ENCODE measurements around the genes C1orf198 and FAM89A.

GRCh38 chr1:230727041-230727639 lies 13.2 kb upstream of the AGT start:
- PRO-cap, result no peak
- RAMPAGE, long total RNA, result no peak

- PRO-cap, result no peak
- RAMPAGE, long total RNA, result no peak
- RRBS, result no CpG with 5 or more reads among the region's 6 CpGs
These were observed 3.9 kb downstream of the CAPN9 start for GRCh38 chr1:230751064-230751605.

DNA sequence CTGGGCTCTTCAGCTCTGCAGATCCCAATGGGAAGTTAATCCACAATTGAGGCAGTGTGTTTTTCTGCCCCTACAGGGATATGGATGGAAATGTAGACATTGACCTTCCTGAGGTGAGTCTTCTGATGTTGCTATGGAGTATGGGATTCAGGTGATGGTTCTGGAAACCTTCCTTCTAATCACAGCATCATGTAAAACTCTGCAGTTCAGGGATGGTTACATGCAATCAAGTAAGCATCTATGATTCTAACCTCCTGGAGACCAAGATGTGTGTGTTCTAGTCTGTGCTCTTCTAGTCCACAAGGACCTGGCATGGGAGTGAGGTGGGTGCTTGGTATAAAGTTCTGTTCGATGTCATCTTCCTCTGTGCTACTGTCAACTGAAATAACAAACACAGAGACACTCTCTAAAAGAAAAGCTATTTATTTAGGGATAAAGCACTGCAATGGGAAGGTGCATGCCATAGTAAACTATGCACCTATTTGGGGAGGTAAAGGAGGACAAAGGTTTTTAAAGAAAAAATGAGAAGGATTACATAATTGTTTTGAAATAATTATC lies 38.8 kb downstream of the CAPN9 start:
- PRO-cap, result no peak
- RAMPAGE, long total RNA, result no peak
- RRBS, result no CpG with 5 or more reads among the region's 1 CpG

DNA sequence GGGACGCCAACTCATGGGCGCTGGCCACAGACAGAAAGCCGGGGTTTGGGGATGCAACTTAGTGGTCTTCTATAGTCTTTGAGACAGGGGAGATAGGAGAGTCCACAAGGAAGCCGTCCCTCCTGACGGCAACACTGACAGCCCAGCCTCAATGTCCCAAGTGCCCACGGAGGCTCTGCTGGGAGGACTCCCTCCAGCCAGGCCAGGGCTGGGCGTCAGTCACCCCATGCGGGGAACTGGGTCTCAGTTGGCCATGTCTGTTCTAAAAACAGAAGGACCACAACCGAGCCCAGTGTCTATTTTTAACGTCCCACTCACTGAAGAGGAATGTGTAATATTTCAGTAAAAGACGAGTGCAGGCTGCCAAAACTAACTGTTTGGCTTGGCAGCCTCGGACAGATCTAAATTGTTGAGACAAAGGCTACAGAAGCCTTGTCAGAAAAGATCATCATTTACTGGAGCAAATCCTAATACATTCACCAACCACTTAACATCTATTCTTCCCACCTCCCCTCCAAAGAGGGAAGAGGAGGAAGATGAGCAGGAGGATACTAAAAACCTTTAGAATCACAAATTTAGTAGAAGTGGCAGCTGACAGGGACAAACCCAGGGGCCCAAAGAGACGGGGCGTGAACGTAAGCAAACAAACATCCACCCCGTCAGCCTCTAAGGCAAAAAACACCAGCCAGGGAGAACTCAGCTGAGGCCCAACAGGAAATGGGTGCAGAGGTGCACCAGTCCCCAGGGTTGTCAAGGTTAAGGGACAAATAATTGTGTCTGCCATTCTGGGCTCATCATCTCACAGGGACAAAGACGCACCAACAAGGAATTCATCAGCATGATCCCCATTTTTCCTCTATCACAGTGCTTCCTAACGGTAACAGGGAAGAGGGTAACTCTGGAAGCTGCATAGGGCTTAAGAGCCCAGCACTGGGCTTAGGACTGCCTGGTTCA lies 18.7 kb downstream of the C1orf198 start:
- PRO-cap, result no peak
- RAMPAGE, long total RNA, result no peak
- RRBS, result no CpG with 5 or more reads among the region's 18 CpGs

DNA sequence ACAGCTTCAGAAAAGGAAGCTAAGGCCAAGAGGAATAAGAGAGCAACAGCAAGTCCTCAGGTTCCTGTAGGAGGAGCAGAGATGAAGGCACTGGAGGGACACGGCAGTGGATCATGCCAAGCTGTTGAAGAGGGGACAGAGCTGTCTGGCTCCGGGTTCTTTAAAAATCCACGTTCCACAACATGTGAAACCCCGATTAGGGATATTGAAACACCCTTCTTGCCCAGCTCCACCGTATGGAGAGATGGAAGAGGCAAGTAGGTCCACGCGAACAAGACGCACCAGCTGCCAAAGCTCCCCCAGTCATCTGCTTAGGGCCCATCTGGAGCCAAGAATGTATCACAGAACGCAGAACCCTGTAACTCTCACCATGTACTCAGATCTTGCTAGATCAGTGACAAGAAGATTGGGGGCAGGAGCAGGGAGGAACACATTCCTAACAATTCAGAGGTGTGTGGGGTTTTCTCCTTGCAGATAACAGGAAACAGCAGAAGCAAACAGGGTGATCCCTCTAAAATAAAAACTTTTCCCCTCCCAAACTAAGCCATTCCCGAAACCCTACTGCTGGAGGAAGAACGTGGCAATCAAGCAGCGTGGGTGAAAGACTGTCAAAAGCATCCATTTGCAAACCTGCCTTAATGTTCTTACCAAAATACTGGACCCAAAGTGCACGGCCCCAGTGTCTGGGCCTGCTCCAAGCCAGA lies 3.8 kb downstream of the C1orf198 start:
- PRO-cap, result no peak
- RAMPAGE, long total RNA, result no peak
- RRBS, result no CpG with 5 or more reads among the region's 13 CpGs

DNA sequence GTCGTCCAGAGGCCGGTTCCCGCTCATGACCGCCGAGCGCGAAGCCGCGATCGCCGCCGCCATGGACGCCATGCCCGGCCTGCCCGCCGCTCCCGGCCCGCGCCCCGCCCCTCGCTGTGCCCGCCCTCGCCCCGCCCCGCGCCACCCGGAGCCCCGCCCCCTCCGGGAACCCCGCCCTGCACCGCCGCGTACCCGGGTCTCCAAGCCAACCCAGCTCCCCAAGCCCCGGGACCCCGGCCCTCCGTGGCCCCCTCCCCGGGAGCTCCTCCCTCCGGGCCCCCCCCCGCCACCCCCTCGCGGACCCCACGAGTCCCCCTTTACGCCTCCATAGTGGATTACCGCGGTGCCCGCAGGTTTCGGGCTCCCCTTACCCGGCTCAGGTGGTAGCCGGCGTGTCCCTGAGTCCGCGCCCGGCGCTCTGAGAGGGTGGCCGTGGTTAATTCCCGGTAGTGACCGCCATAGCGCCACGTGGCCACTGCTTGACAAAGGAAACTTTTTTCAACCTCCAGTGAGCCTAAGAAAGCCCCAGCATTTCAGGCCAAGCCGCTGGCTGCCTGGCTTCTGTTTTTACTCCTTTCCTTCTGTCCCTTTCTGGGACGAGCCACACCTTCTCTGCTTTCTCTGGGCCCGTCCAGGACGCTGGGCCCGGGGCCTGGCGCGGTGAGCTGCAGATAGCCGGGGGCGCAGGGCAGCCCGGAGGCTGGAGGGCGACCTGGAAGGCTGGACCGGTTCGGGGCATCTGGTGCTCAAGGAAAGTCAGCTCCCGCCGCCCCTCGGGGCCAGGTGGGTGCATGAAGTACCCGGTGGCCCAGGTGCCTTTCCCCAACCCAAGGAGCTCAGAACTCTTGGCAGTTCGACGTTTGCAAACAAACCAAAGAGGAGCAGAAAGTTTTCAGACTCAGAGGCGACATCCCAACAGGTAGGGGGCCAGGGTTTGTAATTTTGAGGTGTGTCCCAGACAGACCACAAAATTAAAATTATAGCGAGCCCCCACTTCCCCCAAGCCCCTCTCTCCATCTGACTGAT lies at the start of gene C1orf198:
Gene C1orf198, minus strand, starts transcription at position 81 of the 1,026 bp plus-strand sequence.
- PRO-cap, result bidirectional peak, plus-strand start at position 179 of the sequence, minus-strand start at position 81 of the sequence; bidirectional peak, plus-strand start at position 670 of the sequence, minus-strand start at position 420 of the sequence
- RAMPAGE, long total RNA, result no peak
- RRBS, result 2% methylated on average over 39 of the region's 81 CpGs

- PRO-cap, result no peak
- RAMPAGE, long total RNA, result no peak
- RRBS, result no CpG with 5 or more reads among the region's 11 CpGs
These were observed 42.0 kb upstream of the C1orf198 start for GRCh38 chr1:230910190-230910895.

GRCh38 chr1:230938948-230939525 lies 39.6 kb downstream of the TTC13 start:
- PRO-cap, result no peak
- RAMPAGE, long total RNA, result no peak
- RRBS, result no CpG with 5 or more reads among the region's 2 CpGs

- PRO-cap, result no peak
- RAMPAGE, long total RNA, result no peak
- RRBS, result no CpG with 5 or more reads among the region's 3 CpGs
These were observed 33.6 kb downstream of the TTC13 start for GRCh38 chr1:230945070-230945455.

- PRO-cap, result bidirectional peak, plus-strand start at chr1:231040345, minus-strand start at chr1:231040236
- RAMPAGE, long total RNA, result no peak
- RRBS, result 3% methylated on average over 18 of the region's 69 CpGs
These were observed at the start of gene FAM89A for GRCh38 chr1:231040032-231040568. Gene FAM89A, minus strand, starts transcription at chr1:231040254.

- PRO-cap, result no peak
- RAMPAGE, long total RNA, result no peak
- RRBS, result no CpG with 5 or more reads among the region's 21 CpGs
These were observed 539 bp downstream of the C1orf131 start for GRCh38 chr1:231240281-231240990.

DNA sequence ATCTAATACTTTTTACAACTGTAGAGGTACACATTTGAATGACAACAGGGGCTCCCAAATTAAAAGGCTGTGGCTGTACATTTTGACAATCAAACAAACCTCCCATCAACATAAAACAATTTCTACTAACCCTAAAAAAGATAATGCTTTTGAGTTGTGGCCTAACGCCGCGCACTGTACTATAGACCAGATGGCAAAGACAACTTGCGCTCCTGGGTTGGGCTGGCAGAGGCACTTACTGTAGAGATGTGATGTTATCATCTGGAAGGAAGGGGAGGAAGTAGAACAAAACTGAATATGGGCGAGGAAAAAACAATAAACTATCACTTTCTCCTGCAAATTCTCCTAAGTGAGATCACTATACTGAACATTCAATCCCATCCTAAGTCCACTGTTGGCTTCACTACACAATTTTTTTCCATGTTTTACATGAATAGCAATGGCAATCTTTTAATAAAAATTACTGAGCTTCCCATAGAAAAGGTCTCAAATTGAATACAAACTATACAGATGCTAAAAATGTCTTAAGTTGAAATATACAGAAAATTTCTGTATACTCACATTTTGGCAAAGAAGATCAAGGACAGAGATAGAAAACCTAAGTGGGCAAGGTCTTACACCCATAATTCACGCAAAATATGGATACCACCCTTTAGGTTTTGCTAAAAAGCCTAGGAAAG lies 26.2 kb downstream of the SPRTN start:
- PRO-cap, result no peak
- RAMPAGE, long total RNA, result no peak
- RRBS, result no CpG with 5 or more reads among the region's 6 CpGs

DNA sequence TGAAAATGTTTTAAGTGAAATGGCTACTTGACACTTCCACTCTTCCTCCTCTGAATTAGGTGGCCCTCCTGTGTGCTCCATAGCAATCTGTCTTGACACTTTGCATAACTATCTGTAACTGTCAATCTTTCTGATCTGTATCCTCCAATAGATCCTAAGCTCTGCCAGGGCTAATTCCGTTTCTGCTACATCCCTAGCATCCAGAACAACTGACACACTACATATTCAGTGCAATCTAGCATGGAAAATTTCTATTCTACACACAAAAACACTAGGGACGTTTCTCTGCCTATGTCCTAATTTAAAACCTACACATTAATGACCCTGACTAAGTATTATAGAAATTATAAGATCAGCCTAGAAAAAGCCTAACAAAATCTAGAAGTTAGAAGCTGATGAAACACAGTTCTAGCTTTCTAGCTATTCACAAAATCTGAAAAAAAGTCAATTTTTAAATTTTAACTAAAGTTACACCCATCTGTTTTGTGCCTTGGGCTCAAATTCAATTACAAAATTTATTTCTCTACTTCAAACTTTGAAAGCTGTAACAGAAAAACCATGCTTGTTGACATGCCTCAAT lies 34.1 kb downstream of the SPRTN start:
- PRO-cap, result no peak
- RAMPAGE, long total RNA, result no peak
- RRBS, result no CpG with 5 or more reads among the region's 2 CpGs

- PRO-cap, result no peak
- RAMPAGE, long total RNA, result no peak
- RRBS, result no CpG with 5 or more reads among the region's 11 CpGs
These were observed 26.6 kb downstream of the EGLN1 start for GRCh38 chr1:231395192-231396183.

DNA sequence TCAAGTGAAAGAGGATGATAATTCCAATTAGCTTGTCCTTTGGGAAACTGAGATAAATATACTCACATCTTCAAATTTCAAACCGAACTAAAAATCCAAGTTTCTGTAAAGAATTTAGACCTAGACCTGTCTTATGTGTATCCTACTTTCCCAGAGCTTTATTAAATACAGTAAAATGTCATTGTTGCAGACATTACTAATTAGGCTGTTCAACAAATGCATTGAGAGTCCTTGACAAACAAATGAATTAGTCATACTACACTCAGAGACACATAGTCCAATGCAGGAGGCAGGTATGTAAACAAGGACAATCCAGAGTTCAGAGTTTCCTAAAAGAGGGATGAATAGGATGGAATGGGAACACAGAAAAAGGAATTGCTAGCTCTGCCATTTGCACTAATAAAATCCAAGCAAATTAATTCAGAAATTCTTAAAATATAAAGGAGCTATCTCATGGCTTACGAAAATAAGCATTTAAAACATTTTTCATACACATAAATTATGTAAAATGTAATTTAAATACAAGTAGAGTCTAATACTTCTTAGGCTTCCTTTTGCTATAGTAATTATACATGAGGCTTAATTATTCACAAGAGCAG lies 1.6 kb upstream of the EGLN1 start:
- PRO-cap, result no peak
- RAMPAGE, long total RNA, result no peak
- RRBS, result no CpG with 5 or more reads among the region's 2 CpGs

- PRO-cap, result no peak
- RAMPAGE, long total RNA, result no peak
- RRBS, result no CpG with 5 or more reads among the region's 5 CpGs
These were observed 6.4 kb downstream of the TSNAX start for GRCh38 chr1:231534825-231535356.

GRCh38 chr1:231612512-231613296 lies 13.9 kb upstream of the DISC1 start:
- PRO-cap, result no peak
- RAMPAGE, long total RNA, result no peak
- RRBS, result no CpG with 5 or more reads among the region's 14 CpGs

GRCh38 chr1:231627074-231627895 lies 695 bp downstream of the DISC1 start:
- PRO-cap, result unidirectional peak, minus-strand start at chr1:231627390
- RAMPAGE, long total RNA, result no peak
- RRBS, result 1% methylated on average over 9 of the region's 44 CpGs

GRCh38 chr1:232118304-232118789 lies 491.8 kb downstream of the DISC1 start:
- PRO-cap, result no peak
- RAMPAGE, long total RNA, result no peak
- RRBS, result no CpG with 5 or more reads among the region's 12 CpGs

- PRO-cap, result no peak
- RAMPAGE, long total RNA, result no peak
- RRBS, result no CpG with 5 or more reads among the region's 5 CpGs
These were observed 253.1 kb downstream of the SIPA1L2 start for GRCh38 chr1:232376835-232377171.

All from lung (tissue), 4 donors.